PC-3 (cell line): ENCODE measurements around the gene MATN3.

GRCh38 chr2:15749803-15750176 is 158.1 kb downstream of the DDX1 start:
- RAMPAGE, long total RNA: no peak

GRCh38 chr2:16584727-16585372 is 80.8 kb downstream of the CYRIA start:
- RAMPAGE, long total RNA: no peak

GRCh38 chr2:16591599-16592022 is 74.0 kb downstream of the CYRIA start:
- RAMPAGE, long total RNA: no peak

GRCh38 chr2:16652460-16653034 is 13.1 kb downstream of the CYRIA start:
- RAMPAGE, long total RNA: no peak

- RAMPAGE, long total RNA: no peak
These were observed 163.1 kb upstream of the CYRIA start for GRCh38 chr2:16828725-16829143.

GRCh38 chr2:17830515-17830967 is 14.3 kb downstream of the MSGN1 start:
- RAMPAGE, long total RNA: no peak

GRCh38 chr2:17934587-17935163 is 56.2 kb downstream of the KCNS3 start:
- RAMPAGE, long total RNA: no peak

DNA sequence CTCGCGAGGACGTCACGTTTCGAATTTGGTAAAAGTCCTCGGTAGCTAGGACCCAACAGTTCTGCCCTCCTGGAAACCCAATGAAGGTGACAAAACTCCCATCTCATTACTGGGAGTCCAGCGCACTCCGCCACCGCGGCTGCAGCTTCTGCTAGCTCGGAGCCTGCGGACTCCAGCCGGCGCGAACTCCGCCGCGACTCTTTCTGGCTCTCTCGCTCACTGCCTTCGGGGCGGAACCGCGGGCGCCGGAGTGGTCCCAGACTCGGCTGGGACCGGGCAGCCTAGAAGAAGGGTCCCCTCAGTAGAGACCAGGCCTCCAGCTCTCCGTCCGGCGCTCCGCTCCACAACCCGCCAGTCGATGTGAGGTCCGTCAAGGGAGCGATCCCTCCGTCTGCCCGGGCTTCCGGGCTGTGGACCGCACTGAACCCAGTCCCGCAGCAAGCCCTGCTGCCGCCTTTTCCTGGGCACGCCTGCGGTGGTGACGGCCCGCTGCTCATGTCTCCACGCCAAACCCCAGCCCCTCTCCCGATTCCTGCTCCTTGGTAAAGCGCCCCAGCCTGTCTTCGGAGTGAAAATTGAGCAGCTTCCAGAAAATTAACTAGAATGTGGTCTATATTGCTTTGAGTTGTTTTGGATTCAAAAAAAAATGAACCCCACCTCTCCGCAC is 3.1 kb upstream of the OSR1 start:
- RAMPAGE, long total RNA: no peak

DNA sequence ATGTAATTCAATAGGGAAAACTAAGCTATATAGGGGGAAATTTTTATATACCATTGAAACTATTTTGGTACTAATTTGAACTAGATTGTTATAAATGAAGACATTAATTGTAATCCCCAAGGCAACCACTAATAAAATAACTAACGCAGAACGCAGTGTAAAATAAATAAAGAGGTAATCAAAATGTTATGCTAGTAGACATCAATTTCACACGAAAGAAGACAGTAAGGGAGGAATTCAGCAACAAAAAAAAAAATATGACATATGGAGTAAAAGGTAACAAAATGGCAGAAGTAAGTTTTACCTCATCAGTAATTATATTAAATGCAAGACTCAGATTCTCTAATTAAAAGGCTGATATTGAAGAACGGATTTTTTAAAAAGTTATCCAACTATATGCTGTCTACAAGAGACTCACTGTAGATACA is 175.4 kb upstream of the OSR1 start:
- RAMPAGE, long total RNA: no peak

DNA sequence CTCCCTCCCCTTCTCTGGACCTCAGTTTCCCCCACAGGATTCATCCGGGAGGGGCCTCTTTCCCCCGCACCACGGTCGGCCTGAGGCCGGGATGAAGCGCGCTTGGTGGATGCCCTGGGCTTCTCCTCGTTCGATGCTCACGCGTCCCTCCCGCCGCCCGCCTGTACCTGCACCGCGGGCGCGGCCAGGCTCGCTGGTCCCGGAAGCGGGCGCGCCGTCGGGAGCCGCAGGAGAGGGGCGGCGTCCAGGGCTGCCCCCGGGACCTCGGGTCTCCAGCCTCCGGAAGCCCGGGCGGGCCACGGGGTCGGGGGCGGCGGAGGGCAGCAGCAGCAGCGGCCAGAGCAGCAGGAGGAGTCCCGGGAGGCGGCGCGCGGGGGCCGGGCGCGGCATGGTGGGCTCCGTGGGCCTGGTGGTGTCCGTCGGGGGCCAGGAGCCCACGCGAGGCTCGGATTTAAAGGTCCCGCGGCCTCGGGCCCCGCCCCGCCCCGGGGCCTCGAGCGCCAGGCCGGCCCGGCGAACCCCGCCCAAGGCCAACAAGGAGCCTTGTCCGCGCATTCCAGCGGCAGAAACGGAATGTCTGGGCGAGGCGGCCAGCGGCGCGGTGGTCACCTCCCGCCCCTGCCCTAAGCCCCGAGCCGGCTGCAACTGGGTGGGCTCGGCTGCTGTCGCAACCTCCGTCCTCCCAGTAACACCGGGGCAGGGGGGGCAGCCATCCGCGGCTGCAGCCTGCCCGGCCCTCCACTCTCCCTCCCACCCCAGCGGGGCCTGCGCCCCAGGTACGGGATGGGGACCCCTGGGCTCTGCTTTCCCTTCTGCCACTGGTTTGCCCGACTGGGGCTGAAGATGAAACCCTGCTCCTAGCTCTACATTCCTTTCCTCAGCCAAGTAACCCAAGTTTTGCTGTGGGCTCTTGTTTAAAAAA is at the start of gene MATN3:
Gene MATN3 (minus strand): TSS at position 427 of the 922 bp plus-strand sequence.
- RAMPAGE, long total RNA: no peak

GRCh38 chr2:20034140-20034744 is 17.2 kb downstream of the LAPTM4A start:
- RAMPAGE, long total RNA: no peak

- RAMPAGE, long total RNA: no peak
These were observed 1.9 kb downstream of the LAPTM4A start for GRCh38 chr2:20049311-20050121.

DNA sequence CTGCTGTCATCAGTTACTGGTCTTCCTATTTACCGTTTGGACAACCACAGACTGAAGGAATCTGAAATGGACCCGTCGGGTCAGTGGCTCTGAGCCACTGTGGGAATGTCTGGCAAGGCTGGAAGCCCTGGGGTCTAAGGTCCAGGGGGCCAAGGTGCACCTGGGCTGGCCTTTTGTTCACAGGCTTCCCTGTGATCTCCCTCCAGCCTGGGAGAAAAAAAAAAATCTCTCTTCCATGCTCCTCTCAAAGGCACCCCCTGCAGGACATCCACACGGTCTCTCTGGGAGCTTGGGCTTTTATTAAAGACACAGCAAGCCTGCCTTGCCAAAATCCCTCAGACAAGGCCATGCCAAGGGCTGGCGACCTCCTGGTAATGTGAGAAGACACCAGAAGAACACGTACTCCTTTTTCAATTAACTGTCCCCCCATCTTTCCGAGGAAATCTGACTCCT is 42.2 kb upstream of the LAPTM4A start:
- RAMPAGE, long total RNA: no peak

DNA sequence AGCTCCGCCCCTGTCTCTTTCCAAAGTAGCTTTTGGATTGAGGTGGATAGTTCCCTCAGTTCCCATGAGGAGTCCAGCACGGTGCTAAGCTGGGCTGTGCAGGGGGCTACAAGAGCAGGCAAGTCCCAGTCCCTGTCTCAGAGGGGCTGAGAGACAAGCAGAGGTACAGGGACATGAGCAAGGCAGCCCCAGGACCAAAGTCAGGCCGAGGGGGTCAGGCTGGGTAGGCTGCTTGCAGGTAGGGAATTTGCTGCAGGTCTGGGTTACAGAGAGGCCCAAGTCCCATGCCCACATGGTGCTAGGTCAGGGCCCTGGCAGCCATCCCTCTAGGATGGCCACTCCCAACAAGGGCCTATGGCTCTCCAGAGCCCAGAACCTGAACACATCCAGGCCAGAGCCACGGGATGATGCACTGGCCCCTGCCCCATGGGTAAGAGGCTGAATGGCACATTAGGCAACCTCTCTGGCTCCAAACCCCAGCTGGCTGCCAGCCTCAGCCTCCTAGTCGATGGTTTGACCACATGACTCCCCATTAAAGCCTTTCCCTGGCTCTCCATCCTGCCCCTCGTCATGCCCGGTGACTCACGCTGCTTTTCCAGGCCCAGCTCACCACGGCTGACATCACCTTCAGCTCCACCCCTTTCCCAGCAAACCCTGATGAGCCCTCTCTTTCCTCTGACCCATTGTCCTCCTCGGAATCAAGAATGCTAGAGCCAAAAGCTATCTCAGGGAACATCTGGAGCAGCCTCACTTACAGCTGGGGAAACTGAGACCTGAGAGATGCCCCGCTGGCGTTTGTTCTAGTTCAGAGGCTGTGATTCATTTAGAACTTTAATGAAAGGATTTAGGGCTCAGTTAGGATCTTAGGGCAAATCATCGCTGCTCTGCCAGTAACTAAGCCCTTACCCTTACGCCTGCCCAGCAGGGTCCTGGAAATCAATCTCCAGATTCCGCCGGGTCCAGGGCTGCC is 83.6 kb downstream of the SDC1 start:
- RAMPAGE, long total RNA: no peak

DNA sequence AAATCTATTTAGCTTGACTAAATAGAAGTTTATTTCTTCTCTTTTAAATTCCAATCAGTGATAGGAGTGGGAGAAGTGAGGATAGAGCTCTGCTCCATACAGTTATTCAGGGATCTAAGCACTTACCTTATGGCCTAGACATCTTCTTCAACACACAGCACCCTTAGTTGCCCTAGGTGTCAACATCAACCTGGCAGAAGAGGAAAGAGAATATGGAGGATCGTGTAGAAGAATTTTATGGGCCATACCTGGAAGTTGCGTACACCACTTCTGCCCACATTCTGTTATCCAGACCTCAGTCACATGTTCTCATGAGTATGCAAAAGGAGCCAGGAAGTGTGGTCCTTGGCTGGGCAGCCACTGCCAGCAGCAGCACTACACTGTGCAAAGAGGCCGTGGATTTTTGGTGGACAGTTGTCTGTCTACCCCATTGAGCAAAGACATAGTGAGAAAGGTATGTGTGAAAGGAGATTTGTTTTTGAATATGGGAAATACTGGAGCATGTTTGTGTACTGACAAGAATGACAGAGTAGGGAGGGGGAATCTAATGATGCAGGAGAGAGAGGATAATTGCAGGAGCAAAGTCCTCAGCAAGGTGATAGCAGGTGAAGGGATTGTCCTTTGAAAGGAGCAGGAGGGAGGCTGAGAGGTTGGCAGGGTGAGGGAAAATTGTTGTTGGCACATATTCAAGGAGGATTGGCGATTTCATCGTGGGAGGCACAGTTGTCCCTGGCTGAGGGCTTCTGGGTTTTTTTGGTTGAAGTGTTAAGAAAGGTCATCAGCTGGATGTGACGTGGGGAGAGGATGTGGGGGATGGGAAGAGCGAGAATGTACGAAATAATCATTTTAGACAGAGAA is 68.0 kb downstream of the SDC1 start:
- RAMPAGE, long total RNA: no peak

- RAMPAGE, long total RNA: no peak
These were observed 40.4 kb downstream of the SDC1 start for GRCh38 chr2:20184536-20184936.

GRCh38 chr2:20192580-20193314 is 32.2 kb downstream of the SDC1 start:
- RAMPAGE, long total RNA: no peak

DNA sequence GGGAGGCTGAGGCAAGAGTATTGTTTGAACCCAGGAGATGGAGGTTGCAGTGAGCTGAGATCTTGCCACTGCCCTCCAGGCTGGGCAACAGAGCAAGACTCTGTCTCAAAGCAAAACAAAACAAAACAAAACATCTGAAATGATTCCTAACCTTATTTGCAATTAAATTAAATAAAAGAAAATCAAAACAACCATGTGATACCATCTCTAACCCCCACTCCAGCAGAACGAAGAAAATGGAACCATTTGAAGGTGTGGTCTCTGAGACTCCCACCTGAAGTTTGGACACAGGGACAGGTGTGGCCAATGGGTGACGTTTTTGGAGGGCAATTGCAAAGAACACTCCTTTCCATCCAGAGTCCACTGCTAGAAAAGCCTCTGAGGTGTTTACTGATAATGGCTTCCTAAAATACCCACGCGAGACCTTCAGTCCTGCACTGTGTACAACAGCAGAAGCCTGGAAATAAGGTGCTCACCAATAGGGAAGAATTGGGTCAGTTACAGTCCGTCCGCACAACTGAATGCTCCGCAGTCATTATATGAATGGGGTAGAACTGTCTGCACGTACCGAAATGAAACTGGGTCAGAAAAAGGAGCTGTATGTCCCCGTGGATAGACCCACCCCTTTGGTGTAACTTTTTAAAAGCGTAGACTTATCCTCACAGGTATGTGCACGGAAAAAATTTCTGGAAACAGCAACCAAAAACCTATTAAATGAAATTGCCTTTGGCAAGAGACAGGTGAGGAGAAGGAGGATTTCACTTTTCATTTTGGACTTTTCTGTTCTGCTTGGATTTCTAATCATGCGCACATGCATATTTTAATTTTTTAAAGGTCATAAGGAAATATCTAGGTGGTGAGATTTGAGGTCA is 29.5 kb downstream of the SDC1 start:
- RAMPAGE, long total RNA: no peak

DNA sequence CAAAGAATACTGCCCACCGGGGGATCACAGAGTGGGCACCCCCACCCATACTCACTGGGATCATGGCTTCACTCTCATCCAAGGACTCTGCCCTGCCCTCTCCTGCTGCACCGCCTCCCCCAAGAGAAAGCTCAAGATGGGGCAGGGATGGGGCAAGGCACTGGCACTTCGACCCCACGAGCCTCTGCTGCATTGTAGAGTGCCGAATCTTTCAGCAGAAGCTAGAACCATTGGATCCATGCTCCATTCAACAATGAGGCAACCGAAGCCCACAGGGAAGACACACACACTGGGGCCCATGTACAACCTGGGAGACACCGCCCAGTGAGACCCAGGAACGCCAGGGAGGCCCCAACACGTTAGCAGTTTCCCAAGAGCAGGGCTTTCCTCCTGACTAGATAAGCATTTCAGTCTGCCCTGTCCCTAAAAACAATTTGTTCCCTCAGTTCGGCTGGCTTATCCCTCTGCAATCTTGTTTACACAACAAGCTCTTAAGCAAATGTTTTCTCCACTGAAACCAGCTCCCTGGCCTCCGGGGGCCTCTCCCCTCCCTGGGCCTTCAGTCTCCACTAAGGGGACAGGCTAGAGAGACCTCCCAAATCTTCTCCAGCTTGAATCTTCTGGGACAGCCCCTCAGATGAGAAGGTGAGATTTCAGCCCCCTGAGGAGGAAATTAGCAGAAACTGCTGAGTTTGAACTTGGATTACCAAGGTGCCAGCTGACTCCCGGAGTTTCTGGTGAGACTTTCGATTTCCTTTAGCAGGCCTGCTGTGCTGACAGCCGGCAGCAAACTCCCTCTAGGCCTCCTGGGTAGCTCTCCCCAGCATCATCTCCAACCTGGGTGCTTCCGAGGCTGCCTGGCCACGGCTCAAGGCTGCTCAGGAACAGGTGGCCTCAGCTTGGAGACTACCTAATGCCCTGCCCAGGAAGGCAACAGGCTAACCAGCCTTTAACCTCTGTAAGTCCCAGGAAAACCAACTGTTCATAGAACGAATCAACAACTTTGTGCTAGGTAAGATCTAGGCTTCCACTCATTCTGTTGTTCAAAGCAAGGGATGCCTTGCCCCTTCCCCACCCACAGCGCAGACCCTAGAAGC is 16.7 kb downstream of the SDC1 start:
- RAMPAGE, long total RNA: no peak

DNA sequence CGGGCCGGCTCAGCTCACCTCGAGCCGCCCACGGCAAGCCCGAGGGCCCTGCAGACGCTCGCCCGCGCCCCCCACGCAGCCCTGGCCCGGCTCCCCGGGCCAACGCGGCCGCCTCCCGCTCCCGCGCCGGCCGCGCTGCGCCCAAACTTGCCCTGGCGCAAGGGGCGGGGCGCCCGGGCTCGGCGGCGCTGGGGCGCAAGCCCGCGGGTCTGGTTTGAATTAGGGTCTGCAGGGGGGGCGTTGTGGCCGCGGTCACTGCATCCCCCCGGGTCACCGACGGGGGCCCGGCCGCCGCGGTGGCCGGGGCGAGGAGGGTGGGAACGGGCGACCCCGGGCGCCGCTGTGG is 784 bp downstream of the SDC1 start:
- RAMPAGE, long total RNA: no peak